Ureter (tissue), 1 donor: ENCODE measurements around a stretch of chr6.

GRCh38 chr6:157236899-157237098 lies 86.5 kb downstream of the TMEM242 start:
- PRO-cap = no peak

GRCh38 chr6:157535052-157536006 lies 154.3 kb downstream of the ZDHHC14 start:
- PRO-cap = no peak

- PRO-cap = no peak
Measured at GRCh38 chr6:157652373-157653340, 170.4 kb upstream of the SNX9 start.

- PRO-cap = no peak
Measured at GRCh38 chr6:157666975-157667862, 155.8 kb upstream of the SNX9 start.

DNA sequence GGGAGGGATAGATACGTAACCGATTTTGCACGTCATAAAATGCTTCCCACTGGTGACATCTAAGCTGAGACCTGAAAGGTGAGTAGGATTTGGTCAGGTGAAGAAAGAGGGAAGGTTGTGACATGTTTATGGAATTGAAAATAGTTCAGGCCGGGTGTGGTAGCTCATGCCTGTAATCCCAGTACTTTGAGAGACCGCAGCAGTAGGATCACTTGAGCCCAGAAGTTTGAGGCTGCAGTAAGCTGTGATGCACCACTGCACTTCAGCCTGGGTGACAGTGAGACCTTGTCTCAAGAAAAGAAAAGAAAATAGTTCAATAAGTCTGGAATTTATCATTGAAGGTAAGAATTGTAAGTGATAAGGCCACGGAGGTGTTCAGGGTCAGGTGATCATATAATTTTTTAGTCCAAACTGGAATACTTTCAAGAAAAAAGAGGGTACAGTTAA lies 25.8 kb downstream of the SNX9 start:
- PRO-cap = no peak

GRCh38 chr6:157940310-157940956 lies 41.2 kb upstream of the SYNJ2 start:
- PRO-cap = no peak

GRCh38 chr6:157989969-157990329 lies 8.3 kb downstream of the SYNJ2 start:
- PRO-cap = no peak

- PRO-cap = no peak
Measured at GRCh38 chr6:158003791-158004277, 22.2 kb downstream of the SYNJ2 start.

- PRO-cap = no peak
Measured at GRCh38 chr6:158025833-158026422, 44.3 kb downstream of the SYNJ2 start.

DNA sequence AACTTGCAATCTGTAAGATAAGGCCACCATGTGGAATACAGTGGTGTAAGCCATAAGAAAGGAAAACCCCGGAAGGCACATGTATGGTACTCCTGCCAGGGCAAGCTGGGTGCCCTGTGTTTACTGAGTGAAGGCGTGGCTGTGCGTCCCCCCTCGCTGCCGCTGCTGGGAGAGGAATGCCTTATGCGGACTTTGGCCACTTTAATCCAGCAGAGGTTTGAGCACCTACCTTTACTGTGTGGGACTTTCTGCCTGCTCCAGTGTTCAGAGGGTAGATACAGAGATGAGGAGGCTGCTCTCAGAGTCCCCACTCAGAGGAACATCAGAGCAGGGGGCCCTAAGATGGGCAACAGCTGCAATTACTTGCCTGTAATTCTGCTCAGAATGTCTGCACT lies 52.6 kb downstream of the SYNJ2 start:
- PRO-cap = no peak

DNA sequence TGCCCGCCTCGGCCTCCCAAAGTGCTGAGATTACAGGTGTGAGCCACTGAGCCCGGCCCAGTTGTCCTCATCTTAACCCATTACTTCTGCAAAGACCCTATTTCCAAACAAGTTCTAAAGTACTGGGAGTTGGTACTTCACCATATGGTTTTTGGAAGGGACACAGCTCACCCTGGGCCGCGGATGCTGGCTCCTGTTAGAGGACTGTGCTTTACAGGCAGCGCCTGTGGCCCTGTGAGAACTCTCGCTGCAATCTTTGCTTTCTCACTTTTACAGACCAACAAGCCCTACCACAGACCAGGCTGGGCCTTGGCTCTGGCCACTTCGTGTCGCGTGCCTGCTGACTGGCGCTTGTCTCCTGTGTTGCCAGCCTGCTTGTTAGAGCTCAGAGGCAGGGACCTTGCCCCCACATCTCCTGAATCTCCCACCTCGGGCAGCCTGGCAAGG lies 56.0 kb downstream of the SYNJ2 start:
- PRO-cap = no peak

DNA sequence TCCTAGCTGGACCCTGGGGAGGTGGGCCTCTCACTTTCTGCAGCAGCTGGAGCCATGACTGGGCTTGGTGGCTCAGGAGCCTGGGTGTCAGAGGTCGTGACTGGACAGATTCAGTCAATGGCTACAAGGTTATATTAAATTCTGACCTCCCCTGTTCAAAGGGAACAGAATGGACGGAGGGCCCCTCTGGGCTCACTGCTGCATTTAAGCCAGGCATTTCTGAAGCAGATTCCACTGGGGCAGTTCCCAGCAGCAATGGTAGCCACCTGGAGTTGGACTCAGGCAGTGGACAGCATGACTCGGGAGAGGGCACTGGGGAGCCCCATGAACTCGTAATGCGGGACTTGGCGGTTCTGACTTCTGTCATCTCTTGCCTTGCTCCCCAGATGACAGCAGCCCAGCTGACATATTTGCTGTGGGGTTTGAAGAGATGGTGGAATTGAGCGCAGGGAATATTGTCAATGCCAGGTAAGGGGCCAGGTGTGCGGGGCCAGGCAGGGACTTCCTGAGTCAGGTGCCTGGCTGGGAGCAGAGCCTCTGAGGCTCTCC lies 86.7 kb downstream of the SYNJ2 start:
- PRO-cap = no peak

GRCh38 chr6:158284158-158284825 lies 28.0 kb upstream of the TULP4 start:
- PRO-cap = no peak

GRCh38 chr6:158441526-158442069 lies 118.3 kb upstream of the TMEM181 start:
- PRO-cap = no peak

- PRO-cap = no peak
Measured at GRCh38 chr6:158654350-158655066, 4.7 kb downstream of the SYTL3 start.

- PRO-cap = no peak
Measured at GRCh38 chr6:158762763-158763869, 56.1 kb downstream of the EZR start.

DNA sequence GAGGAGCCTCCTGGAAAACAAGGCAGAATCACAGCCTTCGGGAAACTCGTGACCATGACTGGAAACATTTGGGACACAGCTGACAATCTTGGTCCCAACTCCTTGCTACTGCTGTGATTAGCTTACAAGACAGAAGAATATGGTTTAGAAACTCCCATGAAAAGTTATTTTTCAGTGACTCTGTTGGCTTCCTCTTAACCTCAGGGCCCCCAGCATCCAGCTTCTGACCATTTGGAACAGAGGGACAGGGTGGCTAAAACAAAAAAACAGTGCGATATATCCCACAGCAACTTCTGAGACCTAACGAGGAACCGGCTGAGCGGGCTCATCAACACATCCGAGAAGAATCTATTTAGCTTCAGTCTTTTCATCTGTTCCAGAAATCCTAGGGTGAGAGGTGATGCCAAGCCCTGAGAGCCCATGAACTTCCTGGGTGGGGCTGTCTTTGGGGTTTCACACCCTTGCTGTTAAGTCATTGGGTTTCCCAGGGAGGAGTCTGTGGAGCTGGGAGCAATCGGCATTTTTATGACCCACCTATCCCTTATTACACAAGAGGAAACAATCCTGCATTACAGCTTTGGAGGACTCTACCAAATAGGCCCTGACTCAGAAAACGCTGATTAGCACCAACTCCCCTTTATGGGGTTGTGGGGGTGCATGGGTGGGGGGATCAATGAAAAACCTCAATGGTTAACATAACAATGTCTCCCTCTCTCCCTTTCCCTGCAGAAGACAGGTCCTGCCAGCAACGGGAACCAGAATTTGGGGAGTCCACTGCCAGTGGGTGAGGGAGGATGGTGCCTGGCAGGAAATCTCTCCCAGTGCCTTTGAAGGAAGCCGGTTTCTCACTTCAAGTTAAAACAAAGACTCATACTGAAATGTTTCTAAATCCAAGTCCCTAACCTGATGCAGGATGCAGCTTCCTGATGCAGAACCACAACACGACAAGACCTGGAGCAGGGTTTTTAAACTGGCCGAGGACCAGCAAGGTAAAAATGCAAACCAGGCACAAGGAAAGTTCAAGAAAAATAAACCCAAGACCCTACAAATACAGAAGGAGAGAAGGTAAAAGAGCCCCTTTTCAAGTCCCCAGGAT lies 46.3 kb downstream of the EZR start:
- PRO-cap = no peak

DNA sequence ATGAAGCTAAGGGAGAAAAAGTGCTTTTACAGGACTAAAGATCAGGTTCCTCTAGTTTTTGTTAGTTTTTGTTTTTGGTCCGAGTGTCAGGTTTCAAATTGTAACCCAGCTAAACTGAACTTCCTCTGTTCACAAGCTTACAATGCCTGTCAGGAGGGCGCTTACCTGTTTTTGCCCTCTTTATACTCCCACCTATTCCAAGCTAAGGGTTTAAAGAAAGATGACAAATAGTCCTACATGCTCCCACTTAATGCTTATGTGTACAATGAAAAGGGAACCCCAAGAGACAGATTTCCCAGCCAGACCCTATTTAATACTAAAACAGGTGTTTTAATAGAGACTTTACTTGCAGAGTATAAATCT lies 38.5 kb downstream of the EZR start:
- PRO-cap = no peak

DNA sequence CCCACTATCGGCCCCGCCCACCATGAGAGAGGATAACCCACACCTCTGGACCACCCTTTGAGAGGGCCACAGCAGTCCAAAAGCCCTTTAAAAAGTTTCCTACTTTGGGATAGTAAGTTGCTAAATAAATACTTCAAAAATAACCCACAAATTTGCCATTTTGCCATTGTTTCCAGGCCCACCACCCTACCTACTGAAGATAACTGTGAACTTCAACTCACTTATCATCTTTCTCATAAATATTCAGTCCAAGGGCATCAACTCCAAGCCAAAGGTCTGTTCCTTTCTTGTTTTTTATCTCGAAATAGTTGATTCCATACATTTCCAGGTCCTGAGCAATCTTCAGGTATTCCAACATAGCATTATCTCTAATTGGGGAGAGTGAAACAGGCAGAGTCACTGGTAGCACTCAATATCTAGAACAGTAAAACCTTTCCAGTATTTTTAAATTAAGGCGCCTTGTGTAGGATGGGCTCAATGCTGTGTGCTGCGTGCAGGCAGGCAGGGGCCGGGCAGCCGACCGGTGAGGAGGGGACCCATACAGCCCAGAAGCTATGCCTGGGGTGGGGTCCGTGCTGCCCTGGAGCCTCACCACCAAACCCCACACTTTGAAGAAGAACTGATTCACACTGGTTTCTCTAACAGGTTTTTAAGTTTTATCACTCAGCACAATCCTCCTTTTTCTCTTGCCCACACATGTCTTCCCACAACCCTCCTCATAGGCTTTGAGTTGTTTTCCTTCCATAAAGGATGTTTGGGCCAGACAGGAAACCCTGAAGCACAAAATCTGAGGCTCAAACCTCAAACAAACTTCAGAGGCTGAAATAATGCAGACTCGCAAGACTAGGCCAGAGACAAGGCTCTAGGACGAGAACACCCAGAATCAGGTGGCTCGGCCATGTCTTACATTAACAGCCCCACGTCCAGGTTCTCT lies 35.6 kb downstream of the EZR start:
- PRO-cap = no peak

GRCh38 chr6:158797026-158797656 lies 22.0 kb downstream of the EZR start:
- PRO-cap = no peak